Measurements from ENCODE around the gene REP15.

- PRO-cap = bidirectional peak, plus-strand start at chr12:25250465, minus-strand start at chr12:25250441
CAGE:
- cytosol, long polyA minus RNA = no peak
- cytosol, long polyA plus RNA = no peak
- long polyA plus RNA = no peak
- nucleus, long polyA minus RNA = no peak
- nucleus, long polyA plus RNA = no peak
These were observed 710 bp downstream of the KRAS start for GRCh38 chr12:25249793-25250644.

DNA sequence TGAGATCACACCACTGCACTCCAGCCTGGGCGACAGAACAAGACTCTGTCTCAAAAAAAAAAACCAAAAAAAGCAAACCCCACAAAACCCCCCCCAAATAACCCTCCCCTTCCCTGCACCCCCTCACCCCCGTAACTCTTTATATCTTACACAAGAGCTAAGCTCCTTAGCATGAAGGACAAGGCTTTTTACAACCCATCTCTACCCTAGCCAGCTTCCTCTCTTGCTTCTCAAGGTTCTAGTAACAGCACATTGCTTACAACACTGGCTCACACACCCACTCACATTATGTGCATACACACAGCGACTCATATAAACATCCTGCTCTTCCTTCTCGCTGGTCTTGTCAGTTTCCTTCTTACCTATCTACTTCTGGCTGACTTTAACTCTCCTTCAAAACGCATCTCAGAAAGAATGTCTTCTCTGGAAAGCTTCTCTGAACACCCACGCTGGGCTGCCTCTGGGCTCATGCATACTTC is 126.6 kb upstream of the KRAS start:
- PRO-cap = no peak
CAGE:
- cytosol, long polyA minus RNA = no peak
- cytosol, long polyA plus RNA = no peak
- long polyA plus RNA = no peak
- nucleus, long polyA minus RNA = no peak
- nucleus, long polyA plus RNA = no peak

- PRO-cap = no peak
CAGE:
- cytosol, long polyA minus RNA = no peak
- cytosol, long polyA plus RNA = no peak
- long polyA plus RNA = no peak
- nucleus, long polyA minus RNA = no peak
- nucleus, long polyA plus RNA = no peak
These were observed 31.2 kb downstream of the LMNTD1 start for GRCh38 chr12:25521860-25522237.

DNA sequence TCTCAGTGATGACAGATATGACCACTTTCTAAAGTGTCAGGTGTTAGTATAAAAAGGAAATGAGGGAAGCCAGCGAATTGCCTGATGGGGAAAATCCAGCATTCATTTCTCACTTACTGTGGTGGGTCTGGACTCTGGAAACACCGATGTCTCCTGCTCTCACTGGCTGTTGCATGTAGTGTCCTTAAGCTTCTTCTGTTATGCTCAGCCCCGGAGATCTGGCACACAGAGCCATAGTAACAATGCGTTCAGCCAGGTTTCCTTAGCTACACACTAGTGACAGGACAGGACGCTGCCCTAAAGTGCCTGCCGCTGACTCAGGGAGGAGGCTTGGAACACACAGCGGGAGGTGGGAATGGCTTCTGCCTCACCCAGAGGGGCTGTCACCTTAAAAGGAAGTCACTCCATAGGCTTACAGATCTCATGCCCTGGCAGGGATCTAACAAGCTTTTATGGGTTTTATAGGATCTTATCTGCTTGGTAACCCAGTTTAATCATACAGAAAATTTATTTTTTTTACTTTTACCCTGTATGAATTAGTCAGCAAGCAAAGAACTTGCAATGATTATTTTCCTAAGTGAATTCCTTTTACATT is 95.4 kb upstream of the LMNTD1 start:
- PRO-cap = no peak
CAGE:
- cytosol, long polyA minus RNA = no peak
- cytosol, long polyA plus RNA = no peak
- long polyA plus RNA = no peak
- nucleus, long polyA minus RNA = no peak
- nucleus, long polyA plus RNA = no peak

GRCh38 chr12:26124682-26124835 is 278 bp downstream of the BHLHE41 start:
- PRO-cap = no peak
CAGE:
- cytosol, long polyA minus RNA = no peak
- cytosol, long polyA plus RNA = no peak
- long polyA plus RNA = no peak
- nucleus, long polyA minus RNA = no peak
- nucleus, long polyA plus RNA = no peak

GRCh38 chr12:26240228-26240780 is 44.9 kb downstream of the SSPN start:
- PRO-cap = no peak
CAGE:
- cytosol, long polyA minus RNA = no peak
- cytosol, long polyA plus RNA = no peak
- long polyA plus RNA = no peak
- nucleus, long polyA minus RNA = no peak
- nucleus, long polyA plus RNA = no peak

GRCh38 chr12:26274235-26275202 is 79.1 kb downstream of the SSPN start:
- PRO-cap = bidirectional peak, plus-strand start at chr12:26274961, minus-strand start at chr12:26274826
CAGE:
- cytosol, long polyA minus RNA = no peak
- cytosol, long polyA plus RNA = no peak
- long polyA plus RNA = no peak
- nucleus, long polyA minus RNA = no peak
- nucleus, long polyA plus RNA = no peak

- PRO-cap = no peak
CAGE:
- cytosol, long polyA minus RNA = no peak
- cytosol, long polyA plus RNA = no peak
- long polyA plus RNA = no peak
- nucleus, long polyA minus RNA = no peak
- nucleus, long polyA plus RNA = no peak
These were observed 96.0 kb downstream of the ITPR2 start for GRCh38 chr12:26736942-26737421.

DNA sequence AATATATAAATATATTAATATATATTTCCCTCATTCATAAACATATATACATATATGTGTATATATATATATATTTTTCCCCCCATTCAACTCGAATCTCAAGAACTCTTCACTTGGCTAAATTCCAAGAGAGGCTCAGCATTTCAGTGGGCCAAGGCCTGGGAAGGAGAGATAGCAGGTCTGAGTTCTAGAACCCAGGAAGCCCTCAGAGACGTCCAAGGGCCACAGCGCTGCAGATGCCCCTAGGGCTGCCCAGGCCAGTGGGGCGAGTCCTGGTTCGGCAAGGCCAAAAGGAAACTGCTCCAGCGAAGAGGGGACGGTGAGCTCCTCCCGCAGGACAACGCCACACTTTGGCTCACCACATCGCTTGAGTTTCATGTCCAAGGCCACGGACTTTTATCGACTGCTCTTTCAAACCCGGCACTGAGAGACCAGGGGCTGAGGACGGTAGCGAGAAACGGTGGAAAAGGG is 1.1 kb downstream of the ITPR2 start:
- PRO-cap = unidirectional peak, plus-strand start at position 208 of the sequence; bidirectional peak, plus-strand start at position 289 of the sequence, minus-strand start at position 299 of the sequence
CAGE:
- cytosol, long polyA minus RNA = no peak
- cytosol, long polyA plus RNA = no peak
- long polyA plus RNA = no peak
- nucleus, long polyA minus RNA = start-site peak on the plus strand centred at position 173 of the sequence, 71 bp wide, 15 reads; start-site peak on the plus strand centred at position 360 of the sequence, 110 bp wide, 12 reads
- nucleus, long polyA plus RNA = no peak

- PRO-cap = no peak
CAGE:
- cytosol, long polyA minus RNA = no peak
- cytosol, long polyA plus RNA = no peak
- long polyA plus RNA = no peak
- nucleus, long polyA minus RNA = no peak
- nucleus, long polyA plus RNA = no peak
These were observed 664 bp downstream of the INTS13 start for GRCh38 chr12:26937139-26937495.

DNA sequence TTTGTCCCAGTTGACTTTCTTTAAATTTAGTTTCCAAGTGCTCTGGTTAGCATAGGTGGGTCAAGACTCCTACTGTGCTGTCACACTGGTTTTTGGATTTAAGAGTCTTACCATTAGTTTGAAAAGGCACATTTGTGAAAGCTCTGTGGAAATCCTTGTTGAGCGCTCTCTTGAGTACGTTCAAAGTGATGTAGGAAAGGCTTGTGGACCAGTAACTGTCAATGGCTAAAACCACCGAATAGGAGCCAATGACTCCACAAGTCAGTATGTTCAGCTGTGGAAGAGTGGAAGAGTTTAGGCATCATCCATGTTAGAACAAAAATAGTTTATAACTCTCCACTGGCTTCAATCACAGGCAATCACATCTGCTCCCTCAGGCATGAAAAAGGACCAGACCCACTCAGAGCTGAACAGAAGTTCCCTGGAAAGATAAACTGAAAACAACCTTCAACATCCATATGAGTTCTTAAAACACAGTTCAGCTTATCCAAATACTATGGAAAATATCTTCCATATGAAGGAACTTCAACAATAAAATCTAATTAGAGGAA is 37.2 kb downstream of the FGFR1OP2 start:
- PRO-cap = no peak
CAGE:
- cytosol, long polyA minus RNA = no peak
- cytosol, long polyA plus RNA = no peak
- long polyA plus RNA = no peak
- nucleus, long polyA minus RNA = no peak
- nucleus, long polyA plus RNA = no peak

DNA sequence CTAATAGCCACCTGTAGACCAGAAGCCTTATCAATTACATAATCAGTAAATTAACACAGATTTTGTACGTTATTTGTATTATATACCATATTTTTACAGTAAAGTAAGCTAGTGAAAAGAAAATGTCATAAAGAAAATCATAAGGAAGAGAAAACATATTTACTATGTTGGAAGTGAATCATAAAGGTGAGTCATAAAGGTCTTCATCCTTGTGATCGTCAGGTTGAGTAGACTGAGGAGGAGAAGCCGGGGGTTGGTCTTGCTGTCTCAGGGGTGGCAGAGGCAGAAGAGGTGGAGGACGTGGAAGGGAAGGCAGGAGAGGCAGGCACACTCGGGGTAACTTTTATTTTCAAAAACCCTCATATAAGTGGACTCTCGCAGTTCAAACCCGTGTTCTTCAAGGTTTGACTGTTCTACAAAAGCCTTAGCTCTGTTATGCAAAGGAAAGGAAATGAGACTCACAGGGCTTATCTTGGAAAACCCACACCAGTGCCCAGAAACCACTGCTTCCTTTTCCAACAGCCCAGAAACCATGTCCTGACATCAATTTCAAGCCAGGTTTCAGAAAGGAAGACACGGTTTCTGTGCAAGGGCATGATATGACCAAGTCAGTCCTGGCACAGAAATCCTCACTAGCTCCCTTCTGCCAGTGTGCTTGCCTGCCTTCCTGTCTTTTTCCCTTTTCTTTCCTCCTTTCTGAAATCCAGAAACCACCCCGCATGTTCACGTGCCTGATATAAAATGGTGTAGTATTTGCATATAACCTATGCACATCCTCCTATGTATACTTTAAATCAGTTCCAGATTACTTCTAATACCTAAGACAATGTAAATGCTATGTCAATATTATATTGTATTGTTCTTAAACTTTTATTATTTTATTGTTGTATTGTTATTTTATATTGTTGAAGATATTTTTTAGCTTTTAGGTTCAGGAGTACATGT is 14.1 kb downstream of the SMCO2 start:
- PRO-cap = unidirectional peak, plus-strand start at position 285 of the sequence; bidirectional peak, plus-strand start at position 512 of the sequence, minus-strand start at position 437 of the sequence
CAGE:
- cytosol, long polyA minus RNA = no peak
- cytosol, long polyA plus RNA = no peak
- long polyA plus RNA = no peak
- nucleus, long polyA minus RNA = start-site peak on the minus strand centred at position 430 of the sequence, 66 bp wide, 31 reads
- nucleus, long polyA plus RNA = no peak

DNA sequence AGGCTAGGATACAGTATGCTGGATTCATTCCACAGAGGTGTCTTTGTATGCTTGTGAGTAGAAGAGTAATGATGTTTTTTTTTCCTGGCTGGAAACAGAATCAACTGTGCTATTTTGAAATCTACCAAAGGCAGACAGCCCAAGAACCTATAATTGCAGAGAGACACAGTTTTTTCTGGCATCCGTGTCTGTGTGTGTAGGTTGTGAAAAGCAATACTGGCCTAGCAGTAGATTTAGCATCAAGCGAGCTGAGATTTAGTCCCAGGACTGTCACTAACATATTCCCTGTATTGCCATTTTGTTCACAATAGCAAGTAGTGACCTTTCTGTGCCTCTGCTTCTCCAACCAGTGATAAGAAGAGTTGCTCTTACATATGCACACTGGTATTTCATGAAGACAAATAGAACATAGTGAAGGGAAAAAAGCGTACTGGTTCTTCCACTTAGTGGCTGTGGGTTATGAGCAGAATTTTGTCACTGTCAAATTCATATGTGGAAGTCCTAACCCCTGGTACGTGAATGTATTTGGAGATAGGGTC is 12.4 kb upstream of the PPFIBP1 start:
- PRO-cap = no peak
CAGE:
- cytosol, long polyA minus RNA = no peak
- cytosol, long polyA plus RNA = no peak
- long polyA plus RNA = no peak
- nucleus, long polyA minus RNA = no peak
- nucleus, long polyA plus RNA = no peak

DNA sequence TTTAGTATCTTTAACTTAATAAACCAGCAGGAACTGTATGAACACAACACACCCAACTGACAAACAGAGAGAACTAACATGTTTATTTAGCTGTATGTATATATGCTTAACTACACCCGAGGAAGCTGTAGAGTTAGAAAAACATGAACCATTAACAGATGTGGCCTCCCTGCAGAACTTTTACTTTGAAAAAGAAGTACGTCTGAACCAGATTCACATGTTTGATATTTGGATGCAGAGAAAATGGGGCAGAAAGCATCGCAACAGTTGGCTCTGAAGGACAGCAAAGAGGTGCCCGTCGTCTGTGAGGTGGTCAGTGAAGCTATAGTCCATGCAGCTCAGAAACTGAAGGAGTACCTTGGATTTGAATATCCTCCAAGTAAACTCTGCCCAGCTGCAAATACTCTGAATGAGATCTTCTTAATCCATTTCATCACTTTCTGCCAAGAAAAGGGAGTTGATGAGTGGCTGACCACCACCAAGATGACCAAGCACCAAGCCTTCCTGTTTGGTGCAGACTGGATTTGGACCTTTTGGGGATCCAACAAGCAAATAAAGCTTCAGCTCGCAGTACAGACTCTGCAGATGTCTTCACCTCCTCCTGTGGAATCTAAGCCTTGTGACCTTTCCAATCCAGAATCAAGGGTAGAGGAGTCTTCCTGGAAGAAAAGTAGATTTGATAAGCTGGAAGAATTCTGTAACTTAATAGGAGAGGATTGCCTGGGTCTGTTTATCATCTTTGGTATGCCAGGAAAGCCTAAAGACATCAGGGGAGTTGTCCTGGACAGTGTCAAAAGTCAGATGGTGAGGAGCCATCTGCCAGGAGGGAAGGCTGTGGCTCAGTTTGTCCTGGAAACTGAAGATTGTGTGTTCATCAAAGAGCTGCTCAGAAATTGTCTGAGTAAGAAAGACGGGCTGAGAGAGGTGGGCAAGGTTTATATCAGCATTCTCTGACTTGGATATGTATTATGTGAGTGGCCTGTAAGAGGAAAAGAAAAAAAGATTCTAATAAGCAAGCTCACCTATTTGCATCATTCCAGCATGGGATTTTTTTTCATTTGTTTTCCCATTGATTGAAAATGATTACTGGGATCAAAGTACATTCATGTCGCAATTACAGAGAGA is at the start of gene REP15:
TSS of gene REP15 (plus strand) at position 128 of the 1,125 bp plus-strand sequence.
- PRO-cap = no peak
CAGE:
- cytosol, long polyA minus RNA = no peak
- cytosol, long polyA plus RNA = no peak
- long polyA plus RNA = no peak
- nucleus, long polyA minus RNA = no peak
- nucleus, long polyA plus RNA = no peak

DNA sequence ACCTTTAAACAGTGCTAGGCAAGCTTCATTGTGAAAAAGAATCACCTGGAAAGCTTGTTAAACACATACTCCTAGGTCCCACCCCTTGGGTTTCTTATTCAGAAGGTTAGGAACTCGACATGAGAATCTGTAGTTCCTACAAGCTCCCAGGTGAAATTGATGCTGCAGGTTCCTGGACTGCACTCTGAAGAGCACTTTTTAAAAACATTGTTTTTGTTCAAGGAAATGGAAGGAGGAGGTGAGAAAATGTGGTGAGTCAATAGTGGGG is 450.1 kb downstream of the CCDC91 start:
- PRO-cap = no peak
CAGE:
- cytosol, long polyA minus RNA = no peak
- cytosol, long polyA plus RNA = no peak
- long polyA plus RNA = no peak
- nucleus, long polyA minus RNA = no peak
- nucleus, long polyA plus RNA = no peak

DNA sequence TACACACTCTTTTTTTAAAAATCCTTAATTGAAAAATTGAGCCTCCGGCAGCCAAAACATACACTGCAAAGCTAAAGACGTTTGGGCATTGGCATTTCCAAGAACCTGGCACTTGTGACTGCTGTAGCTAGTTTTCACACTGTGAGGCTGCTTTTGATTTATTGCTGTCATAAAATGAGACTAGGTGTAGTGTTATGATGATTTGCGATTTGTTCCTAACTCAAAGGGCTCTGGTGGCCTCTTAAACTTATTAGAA is 377.1 kb upstream of the FAR2 start:
- PRO-cap = no peak
CAGE:
- cytosol, long polyA minus RNA = no peak
- cytosol, long polyA plus RNA = no peak
- long polyA plus RNA = no peak
- nucleus, long polyA minus RNA = no peak
- nucleus, long polyA plus RNA = no peak

DNA sequence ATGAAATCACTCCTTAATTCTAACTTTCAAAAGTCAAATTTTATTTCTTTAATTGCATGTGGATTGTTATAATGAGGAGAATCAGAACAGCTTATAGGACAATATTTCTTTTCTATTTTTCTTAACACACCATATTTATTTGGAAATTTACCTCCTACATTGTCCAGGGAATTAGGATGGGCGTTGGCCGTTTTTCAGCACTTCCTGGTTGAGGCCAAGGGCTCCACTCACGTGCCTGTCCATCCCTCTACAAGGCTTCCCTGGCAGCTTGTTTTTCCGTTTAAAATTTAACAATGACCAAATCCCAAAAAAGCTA is 1.1 kb upstream of the FAR2 start:
- PRO-cap = unidirectional peak, plus-strand start at position 200 of the sequence
CAGE:
- cytosol, long polyA minus RNA = no peak
- cytosol, long polyA plus RNA = no peak
- long polyA plus RNA = no peak
- nucleus, long polyA minus RNA = no peak
- nucleus, long polyA plus RNA = no peak

GRCh38 chr12:29153040-29153842 is 4.2 kb downstream of the FAR2 start:
- PRO-cap = no peak
CAGE:
- cytosol, long polyA minus RNA = no peak
- cytosol, long polyA plus RNA = no peak
- long polyA plus RNA = no peak
- nucleus, long polyA minus RNA = no peak
- nucleus, long polyA plus RNA = no peak

DNA sequence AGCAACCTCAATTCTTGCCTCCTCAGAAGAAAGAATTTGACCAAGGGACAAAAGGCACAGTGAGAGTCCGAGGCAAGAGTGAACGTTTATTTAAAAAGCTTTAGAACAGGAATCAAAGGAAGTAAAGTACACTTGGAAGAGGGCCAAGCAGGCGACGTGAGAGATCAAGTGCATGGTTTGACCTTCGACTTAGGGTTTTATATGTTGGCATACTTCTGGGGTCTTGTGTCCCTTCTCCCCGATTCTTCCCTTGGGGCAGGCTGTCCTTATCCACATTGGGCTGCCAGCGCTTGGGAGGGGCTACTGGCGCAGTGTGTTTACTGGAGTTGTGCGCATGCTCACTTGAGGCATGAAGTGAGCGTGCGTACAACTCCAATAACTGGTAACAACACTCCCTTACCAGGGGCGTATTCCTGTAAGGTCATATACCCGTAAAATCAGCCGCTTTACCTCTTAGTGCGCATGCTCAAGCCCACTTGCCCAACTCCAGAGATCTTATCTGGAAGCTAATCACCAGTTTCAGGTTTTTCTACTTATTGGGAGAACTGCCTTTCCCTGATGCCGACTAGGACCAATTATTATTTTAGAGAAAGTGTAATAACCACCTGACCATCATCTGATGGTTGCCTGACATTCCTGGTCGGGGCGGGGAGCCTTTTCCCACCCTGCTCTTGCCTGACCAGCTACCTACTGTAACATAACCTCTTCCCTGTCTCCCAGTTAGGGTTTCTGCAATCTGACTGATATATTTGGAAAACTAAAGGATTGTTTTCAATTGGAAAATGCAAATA is 71.8 kb downstream of the FAR2 start:
- PRO-cap = no peak
CAGE:
- cytosol, long polyA minus RNA = no peak
- cytosol, long polyA plus RNA = no peak
- long polyA plus RNA = no peak
- nucleus, long polyA minus RNA = no peak
- nucleus, long polyA plus RNA = no peak

DNA sequence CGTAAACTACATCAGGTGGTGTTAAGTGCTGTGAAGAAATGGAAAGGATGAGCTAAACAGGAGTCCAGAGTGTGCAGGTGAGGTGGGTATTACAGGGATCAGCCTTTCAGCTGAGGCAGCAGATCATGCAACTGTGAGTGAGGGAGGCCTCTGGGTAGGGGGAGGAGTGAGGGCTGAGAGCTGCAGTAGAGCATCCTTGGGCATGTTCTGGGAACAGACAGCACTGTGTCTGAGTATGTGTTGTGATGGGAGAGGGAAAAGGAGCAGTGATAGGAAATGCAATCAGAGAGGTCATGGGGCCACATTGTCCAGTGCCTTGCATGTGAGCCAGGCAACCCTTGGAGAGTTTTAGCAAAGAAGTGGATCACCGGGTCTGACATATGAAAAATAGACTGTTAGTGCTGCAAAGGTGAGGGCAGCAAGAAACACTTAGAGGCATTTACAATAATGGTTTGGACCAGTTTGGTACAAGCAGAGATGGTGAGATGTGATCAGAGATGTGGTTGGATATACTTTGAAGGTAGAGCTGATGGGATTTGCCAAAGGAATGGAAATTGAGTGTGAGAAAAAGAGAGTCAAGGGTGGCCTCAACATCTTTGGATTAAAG is 81.2 kb downstream of the FAR2 start:
- PRO-cap = no peak
CAGE:
- cytosol, long polyA minus RNA = no peak
- cytosol, long polyA plus RNA = no peak
- long polyA plus RNA = no peak
- nucleus, long polyA minus RNA = no peak
- nucleus, long polyA plus RNA = no peak

Measured in endothelial cell of umbilical vein (primary cell).